ENCODE measurements around the genes UPF1 and BORCS8.

- RRBS, result 0% methylated on average over 9 of the region's 76 CpGs
These were observed 567 bp downstream of the REX1BD start for GRCh38 chr19:18588926-18589803.

- RRBS, result 2% methylated on average over 14 of the region's 34 CpGs
These were observed 934 bp upstream of the CRLF1 start for GRCh38 chr19:18607554-18607911.

DNA sequence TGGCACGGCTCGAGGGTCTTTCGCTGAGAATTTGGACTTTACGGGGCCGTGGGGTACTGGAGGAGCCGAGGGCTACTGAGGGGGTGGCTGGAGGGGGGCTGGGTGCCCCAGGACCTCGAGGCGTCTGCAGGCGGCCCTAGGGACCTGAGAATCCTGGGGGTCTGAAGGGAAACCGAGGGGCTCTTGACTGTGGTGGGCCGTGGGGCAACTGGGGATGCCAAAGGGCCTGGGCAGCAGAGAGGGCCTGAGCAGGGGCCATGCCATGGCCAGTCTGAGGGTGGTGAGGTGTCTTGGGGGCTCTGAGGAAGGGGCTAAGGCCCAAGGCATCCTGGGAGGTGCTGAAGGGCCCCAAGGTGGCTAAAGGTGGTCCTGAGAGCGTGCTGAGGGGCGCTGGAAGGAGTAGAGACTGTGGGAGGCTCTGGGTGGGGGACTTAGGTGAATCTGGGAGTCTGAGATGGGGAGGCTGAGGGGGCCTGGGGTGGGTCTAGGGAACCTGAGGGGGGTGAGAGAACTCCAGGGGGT is 465 bp downstream of the KLHL26 start:
- RRBS, result no CpG with 5 or more reads among the region's 13 CpGs

- RRBS, result no CpG with 5 or more reads among the region's 18 CpGs
These were observed 49.3 kb downstream of the COMP start for GRCh38 chr19:18741700-18742249.

- RRBS, result no CpG with 5 or more reads among the region's 8 CpGs
These were observed 26.0 kb downstream of the COMP start for GRCh38 chr19:18765073-18765618.

- RRBS, result no CpG with 5 or more reads among the region's 8 CpGs
These were observed 2.5 kb upstream of the COMP start for GRCh38 chr19:18793551-18793961.

DNA sequence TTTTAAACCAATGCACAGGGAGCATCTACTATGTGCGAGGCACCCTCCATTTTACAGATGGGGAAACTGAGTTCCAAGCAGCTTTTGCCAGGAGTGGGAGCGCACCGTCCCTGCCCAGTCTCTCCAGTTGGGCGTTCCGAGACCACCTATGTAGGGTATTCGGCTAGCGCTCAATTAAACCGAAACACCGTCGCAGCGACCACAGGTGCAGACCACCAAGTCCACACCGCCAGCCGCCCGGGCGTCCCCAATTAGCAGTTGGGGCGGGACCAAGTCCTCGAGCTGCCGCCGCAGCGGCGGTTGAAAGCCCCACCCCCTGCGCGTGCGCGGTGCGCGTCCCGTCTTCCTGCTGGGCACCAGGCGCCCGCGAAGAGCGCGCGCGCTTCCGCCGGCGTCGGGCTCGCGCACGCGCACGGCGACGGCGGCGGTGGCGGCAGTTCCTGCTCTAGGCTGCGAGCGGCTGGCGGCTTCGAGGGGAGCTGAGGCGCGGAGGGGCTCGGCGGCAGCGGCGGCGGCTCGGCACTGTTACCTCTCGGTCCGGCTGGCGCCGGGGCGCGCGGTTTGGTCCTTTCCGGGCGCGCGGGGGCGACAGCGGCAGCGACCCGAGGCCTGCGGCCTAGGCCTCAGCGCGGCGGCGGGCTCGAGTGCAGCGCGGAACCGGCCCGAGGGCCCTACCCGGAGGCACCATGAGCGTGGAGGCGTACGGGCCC is at the start of gene UPF1:
UPF1 (plus strand) TSS at position 436 of the 710 bp plus-strand sequence.
- RRBS, result under 1% methylated on average over 16 of the region's 90 CpGs

GRCh38 chr19:18851511-18852409 is 20.0 kb downstream of the UPF1 start:
- RRBS, result 95% methylated on average over 4 of the region's 34 CpGs

- RRBS, result 98% methylated on average over 4 of the region's 67 CpGs
These were observed 29.0 kb downstream of the CERS1 start for GRCh38 chr19:18866607-18867794.

DNA sequence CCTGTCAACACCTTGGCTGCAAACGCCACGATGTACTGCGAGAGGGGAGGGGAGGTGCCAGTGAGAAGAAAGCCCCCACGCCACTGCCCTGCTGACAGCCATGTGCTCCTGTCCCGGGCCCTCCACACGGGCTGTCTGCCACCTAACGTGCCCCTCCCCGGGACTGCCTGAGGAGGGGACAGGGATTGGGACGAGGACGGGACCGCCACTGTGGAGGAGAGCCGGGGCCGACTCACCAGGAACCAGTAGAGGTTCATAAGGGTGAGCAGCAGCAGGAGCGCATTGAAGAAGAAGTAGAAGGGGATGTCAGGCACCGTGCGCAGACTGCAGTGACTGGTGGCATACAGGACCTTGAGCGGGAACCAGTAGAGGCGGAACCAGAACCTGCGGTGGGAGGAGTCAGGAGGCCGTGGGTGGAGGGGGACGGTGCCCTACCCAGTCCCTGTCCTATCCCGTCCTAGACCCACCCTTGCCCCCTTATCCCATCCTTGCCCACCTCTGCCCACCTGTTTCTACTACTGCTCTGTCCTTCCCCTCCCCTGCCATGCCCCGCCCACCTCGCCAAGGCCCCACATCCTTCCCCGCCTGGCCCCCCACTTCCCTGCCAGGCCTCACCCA is 16.8 kb downstream of the CERS1 start:
- RRBS, result 70% methylated on average over 8 of the region's 25 CpGs

DNA sequence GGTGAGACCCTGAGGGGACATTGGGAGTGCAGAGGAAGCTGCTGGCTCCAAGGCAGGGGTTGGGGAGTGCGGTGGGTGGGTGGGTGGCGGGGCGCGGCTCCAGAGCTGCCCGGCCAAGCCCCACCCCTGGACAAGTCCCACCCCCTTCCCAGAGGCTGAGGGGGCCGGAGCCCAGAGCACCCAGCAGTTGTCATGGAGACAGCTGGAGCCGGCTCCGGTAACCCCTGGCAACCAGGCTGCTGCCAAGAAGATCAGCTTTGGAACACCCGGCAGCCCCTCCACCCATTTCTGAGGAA is 1.8 kb downstream of the CERS1 start:
- RRBS, result 5% methylated on average over 4 of the region's 9 CpGs

DNA sequence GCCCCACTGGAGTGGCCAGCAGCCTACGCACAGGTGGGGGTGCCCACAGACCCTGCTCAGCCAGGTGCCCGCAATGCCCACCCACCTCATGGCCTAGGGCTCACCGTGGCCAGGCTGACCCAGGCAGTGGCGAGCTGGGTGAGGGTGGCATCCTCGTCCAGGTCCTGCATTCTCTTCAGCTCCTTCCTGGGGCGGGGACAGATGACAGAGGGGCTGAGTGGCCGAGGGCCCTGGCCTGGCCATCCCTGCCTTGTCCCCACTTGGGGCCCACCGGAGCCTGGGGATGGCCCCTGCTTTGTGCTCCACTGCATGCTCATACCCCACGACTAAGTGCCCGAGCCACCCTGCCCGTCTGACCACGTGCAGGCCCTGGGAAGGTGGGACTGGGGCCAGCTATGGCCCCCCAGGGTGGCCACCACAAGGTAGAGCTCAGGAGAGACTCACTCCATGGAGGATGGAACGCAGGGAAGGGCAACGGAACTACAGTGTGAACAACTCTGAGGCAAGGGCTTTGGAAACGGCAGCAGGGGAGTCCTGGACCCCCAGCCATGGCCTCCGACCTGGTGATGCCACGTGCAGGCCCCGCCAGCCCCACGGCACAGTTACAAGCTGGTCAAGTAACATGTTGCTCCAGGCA is 8.8 kb upstream of the CERS1 start:
- RRBS, result no CpG with 5 or more reads among the region's 19 CpGs

DNA sequence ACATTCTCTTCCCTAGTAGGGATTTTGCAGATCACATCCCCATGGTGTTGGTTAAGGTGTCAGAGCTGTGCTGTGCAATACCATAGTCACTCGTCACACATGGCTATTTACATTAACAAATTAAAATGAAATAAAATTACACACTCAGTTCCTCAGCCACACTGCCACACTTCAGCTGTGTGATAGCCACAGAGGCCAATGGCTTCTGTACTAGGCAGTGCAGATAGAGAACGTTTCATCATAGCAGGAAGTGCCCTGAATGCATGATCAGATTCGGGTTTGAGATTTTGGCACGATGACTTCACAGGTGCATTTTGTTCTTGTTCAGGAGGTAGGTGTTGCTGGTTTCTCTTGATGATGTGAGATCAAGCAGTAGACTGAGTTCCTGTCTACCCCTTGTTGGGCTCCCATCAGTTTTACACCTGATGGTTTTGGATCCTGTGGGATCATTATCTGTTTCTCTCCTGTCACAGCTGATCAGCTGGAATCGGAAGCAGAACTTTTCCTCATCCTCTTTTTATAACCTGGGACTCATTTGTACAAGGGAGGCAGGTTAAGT is 6.5 kb downstream of the ARMC6 start:
- RRBS, result no CpG with 5 or more reads among the region's 5 CpGs

GRCh38 chr19:19051582-19052323 is 12.0 kb upstream of the SLC25A42 start:
- RRBS, result no CpG with 5 or more reads among the region's 26 CpGs

- RRBS, result no CpG with 5 or more reads among the region's 8 CpGs
These were observed 832 bp upstream of the SLC25A42 start for GRCh38 chr19:19063009-19063314.

GRCh38 chr19:19101492-19102027 is 36.7 kb downstream of the TMEM161A start:
- RRBS, result no CpG with 5 or more reads among the region's 9 CpGs

- RRBS, result no CpG with 5 or more reads among the region's 27 CpGs
These were observed 32.1 kb downstream of the TMEM161A start for GRCh38 chr19:19106150-19106685.

- RRBS, result no CpG with 5 or more reads among the region's 9 CpGs
These were observed 25.2 kb downstream of the TMEM161A start for GRCh38 chr19:19112818-19113720.

- RRBS, result 4% methylated on average over 13 of the region's 50 CpGs
These were observed at the start of gene BORCS8 for GRCh38 chr19:19191690-19192398. Gene BORCS8 (minus strand): TSS chr19:19192152.

DNA sequence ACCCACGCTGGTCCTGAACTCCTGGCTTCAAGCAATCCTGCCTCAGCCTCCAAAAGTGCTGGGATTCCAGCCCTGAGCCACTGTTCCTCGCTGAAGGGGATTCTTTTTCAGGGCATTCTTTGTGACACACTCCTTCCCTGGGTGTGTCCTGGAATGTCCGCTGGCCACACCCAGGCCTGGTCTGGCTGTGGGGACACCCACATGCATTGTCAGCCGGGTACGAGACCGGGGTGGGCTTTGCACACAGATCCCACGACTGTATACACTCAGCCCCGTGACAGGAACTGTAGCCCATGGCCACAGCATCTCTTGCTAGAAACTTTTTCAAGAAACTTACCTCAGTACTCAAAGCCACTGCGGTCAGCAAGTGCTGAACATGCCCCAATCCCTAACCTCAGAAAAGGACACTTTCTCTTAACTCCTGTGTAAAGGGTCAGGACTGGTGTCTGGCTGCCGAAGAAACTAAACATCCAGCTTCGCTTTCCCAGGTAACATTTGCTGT is 34.3 kb upstream of the GATAD2A start:
- RRBS, result no CpG with 5 or more reads among the region's 11 CpGs